BJ (cell line): ENCODE measurements around the genes ARL17B and WNT3.

GRCh38 chr17:45240924-45241357 lies 19.3 kb downstream of the FMNL1 start:
- CAGE, long polyA plus RNA = no peak
- RRBS = no CpG with 5 or more reads among the region's 21 CpGs

- CAGE, long polyA plus RNA = no peak
- RRBS = no CpG with 5 or more reads among the region's 14 CpGs
Observed at GRCh38 chr17:45282915-45283495, 21.1 kb upstream of the SPATA32 start.

GRCh38 chr17:45313342-45313876 lies 3.4 kb downstream of the MAP3K14 start:
- CAGE, long polyA plus RNA = no peak
- RRBS = no CpG with 5 or more reads among the region's 7 CpGs

DNA sequence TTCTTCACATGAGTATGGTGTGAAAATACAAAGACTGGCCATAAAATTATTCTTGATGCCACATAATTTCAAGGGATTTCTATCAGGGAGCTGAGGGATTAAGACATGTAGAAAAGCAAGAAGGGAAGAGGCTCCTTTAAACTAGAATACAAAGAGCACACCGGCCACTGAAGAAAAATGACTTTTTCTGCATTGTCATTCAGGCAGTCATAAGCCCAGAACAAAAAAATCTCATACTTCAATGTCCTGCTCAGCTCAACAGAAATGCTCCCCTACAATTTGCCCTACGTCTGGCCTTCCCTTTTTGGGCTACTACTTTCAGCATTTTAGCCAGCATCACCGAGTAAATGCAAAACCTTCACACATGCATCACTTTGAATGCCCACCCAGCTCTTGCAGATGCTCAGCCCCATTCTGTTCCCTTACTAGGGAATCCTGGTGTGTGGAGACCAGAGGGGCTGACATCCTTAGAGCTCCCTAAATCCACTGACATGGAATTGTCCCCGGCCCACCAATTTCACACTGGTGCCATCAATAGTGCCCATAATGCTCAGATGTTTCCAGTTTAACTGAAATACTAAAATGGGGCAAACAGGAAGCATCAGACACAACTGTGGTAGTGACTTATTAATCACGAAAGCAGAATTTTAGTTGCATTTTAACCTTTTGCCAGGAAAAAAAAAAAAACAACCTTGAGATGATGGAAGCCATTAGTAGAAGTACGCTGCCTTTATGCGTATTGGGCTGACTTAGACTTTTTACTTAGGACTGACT lies 2.7 kb downstream of the MAP3K14 start:
- CAGE, long polyA plus RNA = no peak
- RRBS = no CpG with 5 or more reads among the region's 7 CpGs

GRCh38 chr17:45318869-45319947 lies 2.4 kb upstream of the MAP3K14 start:
- CAGE, long polyA plus RNA = no peak
- RRBS = no CpG with 5 or more reads among the region's 12 CpGs

DNA sequence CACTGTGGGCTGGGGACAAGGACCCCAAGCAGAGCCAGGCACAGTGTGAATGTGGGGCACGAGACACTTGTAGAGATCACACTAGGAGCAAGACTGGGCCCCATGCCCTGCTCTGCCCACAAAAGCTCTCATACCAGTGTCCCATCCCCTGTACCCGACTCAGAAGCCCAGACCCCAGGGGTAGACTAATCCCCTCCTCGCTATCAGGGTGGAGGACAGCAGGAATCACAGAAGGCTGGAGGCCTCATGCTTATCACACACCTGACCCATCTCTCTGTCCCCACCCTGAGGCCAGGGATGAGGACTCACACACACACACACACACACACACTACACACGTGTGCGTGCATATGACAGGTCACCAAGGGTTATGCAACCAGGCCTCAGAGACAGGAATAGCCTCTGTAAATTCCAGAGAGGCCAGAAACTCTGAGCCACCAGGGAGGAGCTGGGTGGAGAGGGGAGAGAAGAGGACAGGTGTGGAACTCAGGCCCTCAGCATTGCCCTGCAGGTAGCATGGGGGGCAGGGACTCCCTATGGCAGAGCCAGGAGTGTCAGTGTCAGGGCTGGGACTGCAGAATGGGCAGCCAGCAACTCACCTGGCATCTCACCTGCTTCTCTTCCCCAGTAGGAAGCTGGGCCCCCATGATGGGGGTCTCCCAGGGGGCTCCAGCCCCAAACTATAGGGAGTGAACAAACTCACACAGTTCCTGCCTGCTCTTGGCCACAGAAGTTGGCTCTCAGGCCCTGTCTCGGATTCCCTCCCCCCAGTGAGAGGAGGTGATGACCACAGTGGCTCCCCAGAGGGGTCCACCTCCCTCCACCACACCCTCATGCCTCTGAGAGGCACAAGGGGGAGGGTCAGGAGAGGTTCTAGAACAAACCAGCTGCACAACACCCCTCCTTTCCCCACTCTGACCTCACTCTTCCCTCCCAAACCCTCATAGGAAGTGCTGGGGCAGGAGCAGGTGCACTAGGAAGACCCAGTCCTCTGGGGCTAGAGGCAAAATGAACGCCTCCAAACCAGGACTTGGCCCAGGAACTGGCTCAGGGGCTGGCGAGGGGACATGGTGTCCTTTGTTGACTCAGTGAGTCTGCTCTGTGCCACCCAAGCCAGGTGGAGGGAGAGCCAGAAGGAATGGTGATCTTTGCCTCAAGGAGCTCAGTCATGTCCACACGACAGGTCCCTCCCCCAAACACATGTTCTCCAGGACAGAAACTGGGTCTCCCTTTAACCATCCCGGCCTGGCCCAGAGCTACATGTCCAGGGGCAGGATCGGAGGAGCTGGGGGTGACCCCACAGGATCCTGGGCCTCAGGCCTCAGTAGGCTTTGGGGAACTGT lies 20.7 kb downstream of the ARHGAP27 start:
- CAGE, long polyA plus RNA = no peak
- RRBS = no CpG with 5 or more reads among the region's 11 CpGs

- CAGE, long polyA plus RNA = no peak
- RRBS = no CpG with 5 or more reads among the region's 5 CpGs
Observed at GRCh38 chr17:45424274-45424664, 8.4 kb downstream of the ARHGAP27 start.

GRCh38 chr17:45431202-45432258 lies 1.1 kb downstream of the ARHGAP27 start:
- CAGE, long polyA plus RNA = no peak
- RRBS = 5% methylated on average over 15 of the region's 72 CpGs

- CAGE, long polyA plus RNA = no peak
- RRBS = no CpG with 5 or more reads among the region's 16 CpGs
Observed at GRCh38 chr17:45445696-45446612, 13.3 kb upstream of the ARHGAP27 start.

GRCh38 chr17:45935840-45936445 lies 41.6 kb downstream of the MAPT start:
- CAGE, long polyA plus RNA = no peak
- RRBS = no CpG with 5 or more reads among the region's 9 CpGs

DNA sequence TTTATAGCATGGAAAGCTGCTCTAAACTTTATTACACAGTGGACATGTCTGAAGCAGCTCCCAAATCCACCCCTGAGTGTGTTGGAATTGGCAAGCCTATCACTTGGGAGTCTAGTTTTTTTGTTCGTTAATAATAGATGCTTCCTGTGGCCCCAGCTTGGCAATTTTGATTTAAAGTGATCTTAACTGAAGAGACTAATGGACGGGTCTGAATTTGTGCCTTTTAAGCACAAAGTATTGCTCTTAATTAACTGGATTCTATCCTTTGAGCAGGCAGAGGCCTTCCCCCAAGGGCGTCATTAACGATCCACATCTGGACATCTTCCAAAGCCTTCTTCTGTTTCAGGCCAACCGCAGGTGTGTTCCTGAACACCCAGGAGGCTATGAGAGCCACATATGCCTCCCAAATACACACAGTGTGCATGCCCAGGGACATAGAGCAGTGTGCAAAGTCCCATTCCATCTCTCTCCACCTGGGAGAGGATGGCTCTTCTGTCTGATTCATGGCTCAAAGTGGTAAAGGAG lies 42.2 kb downstream of the MAPT start:
- CAGE, long polyA plus RNA = no peak
- RRBS = no CpG with 5 or more reads among the region's 5 CpGs

- CAGE, long polyA plus RNA = no peak
- RRBS = no CpG with 5 or more reads among the region's 11 CpGs
Observed at GRCh38 chr17:46091564-46092181, 92.6 kb downstream of the STH start.

- CAGE, long polyA plus RNA = no peak
- RRBS = no CpG with 5 or more reads among the region's 5 CpGs
Observed at GRCh38 chr17:46139229-46139995, 53.8 kb downstream of the KANSL1 start.

- CAGE, long polyA plus RNA = no peak
- RRBS = no CpG with 5 or more reads among the region's 9 CpGs
Observed at GRCh38 chr17:46361662-46361815, at the start of gene ARL17B. TSS of gene ARL17B (minus strand) at chr17:46361766.

DNA sequence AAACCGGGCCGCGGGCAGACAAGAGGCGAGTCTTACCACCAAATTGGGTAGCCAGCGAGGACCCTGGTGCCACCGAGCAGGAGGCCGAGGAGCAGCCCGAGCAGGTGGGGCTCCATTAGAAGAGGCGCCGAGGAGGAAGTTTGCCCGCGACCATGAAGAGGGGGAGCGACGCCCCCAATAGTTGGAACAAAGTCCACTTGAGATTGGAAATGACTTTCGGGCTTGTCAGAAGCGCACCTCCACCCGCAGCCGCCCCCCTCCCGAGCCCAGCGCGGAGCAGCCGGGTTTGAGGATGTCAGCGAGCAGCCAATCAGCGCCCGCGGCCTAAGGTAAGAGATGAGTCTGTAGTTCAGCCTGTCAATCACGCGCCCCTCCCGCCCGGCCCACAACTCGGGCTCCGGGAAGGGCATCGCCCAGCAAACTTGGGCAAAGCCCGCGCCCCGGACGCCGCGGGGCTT lies at the start of gene WNT3:
Gene WNT3 (minus strand): TSS at position 211 of the 458 bp plus-strand sequence.
- CAGE, long polyA plus RNA = no peak
- RRBS = 4% methylated on average over 15 of the region's 39 CpGs

- CAGE, long polyA plus RNA = no peak
- RRBS = no CpG with 5 or more reads among the region's 9 CpGs
Observed at GRCh38 chr17:46832864-46833469, 14.5 kb upstream of the WNT3 start.

- CAGE, long polyA plus RNA = no peak
- RRBS = 2% methylated on average over 44 of the region's 62 CpGs
Observed at GRCh38 chr17:46851735-46852382, 476 bp downstream of the WNT9B start.

DNA sequence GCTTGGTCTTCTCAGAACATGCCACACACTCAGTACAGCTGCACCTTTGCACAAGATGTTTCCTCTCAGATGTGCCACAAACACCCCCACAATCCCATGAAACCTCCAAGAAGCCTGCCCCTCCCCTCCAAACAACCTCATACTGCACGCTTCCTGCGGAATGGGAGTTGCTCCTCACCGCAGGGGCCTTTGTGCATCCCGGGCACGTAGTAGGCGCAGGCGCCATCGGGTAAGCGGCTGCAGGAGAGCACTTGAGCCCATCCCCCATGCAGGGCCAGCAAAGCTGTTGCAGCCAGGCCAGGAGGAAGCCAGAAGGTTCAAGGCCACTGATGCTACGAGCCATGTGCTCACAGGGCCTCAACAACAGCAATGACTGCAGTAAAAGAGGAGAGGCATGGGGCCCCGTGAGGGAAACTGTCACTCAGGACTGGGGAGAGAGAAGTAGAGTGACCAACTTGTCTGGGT lies 20.5 kb downstream of the GOSR2 start:
- CAGE, long polyA plus RNA = no peak
- RRBS = no CpG with 5 or more reads among the region's 11 CpGs

DNA sequence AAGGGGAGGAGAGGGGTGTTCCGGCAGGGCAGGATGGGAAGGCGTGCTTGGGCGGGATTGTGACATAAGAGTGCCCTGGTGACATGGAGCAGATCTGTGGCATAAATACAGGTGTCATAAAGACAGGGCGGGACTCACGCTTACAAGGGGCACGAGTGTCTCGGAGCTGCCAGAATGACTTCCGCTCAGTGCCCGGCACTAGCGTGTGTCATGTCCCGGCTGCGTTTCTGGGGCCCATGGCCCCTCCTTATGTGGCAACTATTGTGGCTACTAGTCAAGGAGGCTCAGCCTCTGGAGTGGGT lies 37.9 kb upstream of the RPRML start:
- CAGE, long polyA plus RNA = no peak
- RRBS = no CpG with 5 or more reads among the region's 12 CpGs

- CAGE, long polyA plus RNA = no peak
- RRBS = no CpG with 5 or more reads among the region's 15 CpGs
Observed at GRCh38 chr17:47067200-47067958, 88.3 kb upstream of the RPRML start.